Fibroblast of villous mesenchyme (primary cell): ENCODE measurements around the genes THRB, RARB and OXSM.

DNA sequence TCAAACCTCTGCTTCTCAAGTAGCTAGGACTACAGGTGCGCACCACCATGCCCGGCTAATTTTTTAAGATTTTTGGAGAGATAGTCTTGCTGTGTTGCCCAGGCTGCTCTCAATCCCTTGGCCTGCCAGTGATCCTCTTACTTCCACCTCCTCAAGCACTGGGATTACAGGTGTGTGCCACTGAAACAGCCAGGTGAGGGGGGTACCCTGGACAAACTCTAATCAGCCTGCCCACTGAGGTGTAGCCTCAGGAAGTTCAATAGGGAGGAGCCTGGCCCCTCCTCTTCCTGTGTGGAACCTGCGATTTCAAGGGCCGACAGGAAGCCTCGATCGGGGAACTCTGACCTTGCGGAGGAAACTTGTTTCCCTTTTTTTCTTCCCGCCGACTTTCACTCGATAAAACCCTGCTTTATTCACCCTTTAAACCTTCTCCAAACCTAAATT lies 208.5 kb downstream of the ZNF385D start:
- CAGE, long polyA plus RNA = no peak

DNA sequence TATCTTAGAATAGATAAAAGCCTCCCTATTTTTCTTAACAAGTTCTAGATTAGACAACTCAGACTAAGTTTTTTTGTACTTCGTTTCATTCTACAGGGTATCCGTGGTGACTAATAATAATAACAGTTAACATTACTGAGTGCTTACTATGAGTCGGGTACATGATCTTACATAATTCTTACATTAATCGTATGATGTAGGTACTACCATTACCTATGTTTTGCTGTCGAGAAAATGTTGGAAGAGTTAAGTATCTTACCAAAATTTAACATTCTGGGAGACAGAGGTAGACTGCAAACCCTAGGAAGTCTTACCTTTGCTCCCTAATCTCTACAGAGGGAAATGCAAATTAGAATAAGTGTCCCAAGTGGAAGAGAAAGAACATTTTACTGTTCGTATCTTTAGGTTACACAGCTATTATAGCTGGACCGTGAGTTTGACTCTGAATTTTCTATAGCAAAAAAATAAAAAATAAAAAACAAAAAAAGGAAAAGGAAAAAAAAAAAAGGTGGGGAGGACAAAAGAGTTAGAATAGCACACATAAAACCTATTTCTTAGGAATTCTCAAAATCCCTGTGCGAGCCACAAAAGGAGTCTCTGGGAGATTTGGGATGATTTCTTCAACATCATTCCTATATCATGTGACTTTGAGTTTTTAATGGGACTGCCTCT lies 60.9 kb downstream of the UBE2E2 start:
- CAGE, long polyA plus RNA = no peak

- CAGE, long polyA plus RNA = no peak
Measured at GRCh38 chr3:23309350-23309904, 106.3 kb downstream of the UBE2E2 start.

DNA sequence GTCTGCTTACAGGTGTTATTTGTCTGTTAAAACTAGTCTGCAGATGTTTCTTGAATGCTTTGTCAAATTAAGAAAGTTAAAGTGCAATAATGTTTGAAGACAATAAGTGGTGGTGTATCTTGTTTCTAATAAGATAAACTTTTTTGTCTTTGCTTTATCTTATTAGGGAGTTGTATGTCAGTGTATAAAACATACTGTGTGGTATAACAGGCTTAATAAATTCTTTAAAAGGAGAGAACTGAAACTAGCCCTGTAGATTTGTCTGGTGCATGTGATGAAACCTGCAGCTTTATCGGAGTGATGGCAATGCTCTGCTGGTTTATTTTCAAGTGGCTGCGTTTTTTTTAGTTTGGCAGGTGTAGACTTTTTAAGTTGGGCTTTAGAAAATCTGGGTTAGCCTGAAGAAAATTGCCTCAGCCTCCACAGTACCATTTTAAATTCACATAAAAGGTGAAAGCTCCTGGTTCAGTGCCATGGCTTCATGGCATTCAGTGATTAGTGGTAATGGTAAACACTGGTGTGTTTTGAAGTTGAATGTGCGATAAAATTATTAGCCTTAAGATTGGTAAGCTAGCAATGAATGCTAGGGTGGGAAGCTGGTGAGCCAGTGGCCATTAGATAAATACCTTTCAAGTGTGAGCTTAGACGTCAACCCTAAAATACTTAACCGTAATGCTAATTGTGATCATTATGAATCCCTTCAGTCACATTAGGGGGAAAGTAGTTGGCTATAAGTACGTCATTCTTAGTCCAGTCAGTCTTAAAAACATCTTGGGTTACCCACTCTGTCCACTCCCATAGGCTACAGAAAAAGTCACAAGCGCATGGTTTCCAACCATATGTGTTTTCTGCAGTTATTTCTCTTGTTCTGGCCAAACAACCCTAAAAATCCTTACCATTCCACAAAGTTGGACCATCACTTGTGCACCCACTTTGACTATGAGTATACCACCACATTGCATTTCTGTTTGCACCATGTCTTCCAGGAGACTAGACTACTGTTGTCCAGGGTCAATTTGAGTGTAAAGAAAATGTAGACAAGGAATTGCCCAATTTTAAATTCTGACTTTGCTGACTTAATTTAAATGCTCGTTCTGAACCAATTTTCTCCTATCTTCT lies 3.0 kb downstream of the RPL15 start:
- CAGE, long polyA plus RNA = no peak

DNA sequence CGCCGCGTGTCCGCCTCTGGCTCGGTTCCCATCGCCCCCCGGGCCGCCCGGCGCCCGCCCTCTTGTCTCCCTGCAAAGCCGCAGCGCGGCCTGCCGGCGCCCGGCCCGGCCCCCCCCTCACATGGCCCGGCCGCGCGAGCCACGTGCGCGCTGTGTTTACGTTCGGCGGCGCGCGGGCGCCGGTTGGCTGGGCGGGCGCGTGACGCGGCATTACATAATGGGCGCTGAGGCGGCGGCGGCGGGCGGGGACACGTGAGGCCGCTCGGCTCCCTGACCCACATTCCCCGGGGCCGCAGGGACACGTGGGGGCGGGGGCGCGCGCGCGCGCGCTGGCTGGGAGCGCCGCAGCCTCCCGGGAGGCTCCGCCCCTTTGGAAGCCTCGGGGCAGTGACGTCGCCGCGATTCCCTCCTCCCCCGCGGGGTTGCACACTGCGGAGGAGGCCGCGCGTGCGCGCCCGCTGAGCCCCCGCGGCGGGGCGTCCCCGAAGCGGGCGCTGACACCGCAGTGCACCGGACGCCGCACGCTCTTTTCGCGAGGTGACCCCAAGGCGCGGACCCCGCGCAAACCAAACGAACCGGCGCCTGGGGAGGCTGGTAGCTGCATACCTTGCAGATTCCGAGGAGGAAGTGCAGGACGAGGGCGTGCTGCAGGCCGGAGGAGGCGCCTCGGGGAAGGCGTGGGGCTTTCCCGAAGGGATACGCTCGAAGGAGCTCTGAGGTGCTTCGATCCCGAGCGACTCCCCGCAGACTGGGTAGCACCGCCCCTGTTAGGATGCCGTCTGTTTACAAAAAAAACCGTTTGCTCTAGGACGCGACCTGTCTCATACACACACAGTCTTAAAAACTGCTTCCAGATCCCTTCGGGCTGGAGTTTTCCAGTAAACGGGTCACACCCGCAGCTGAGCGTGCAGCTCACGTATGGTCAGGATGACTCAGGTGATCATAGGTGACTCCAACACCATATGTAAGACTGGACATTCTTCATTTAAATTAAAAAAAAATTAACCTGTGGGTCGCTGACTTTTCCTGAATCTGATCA lies 950 bp downstream of the NR1D2 start:
- CAGE, long polyA plus RNA = no peak

- CAGE, long polyA plus RNA = no peak
Measured at GRCh38 chr3:24019153-24019646, 74.1 kb downstream of the NR1D2 start.

GRCh38 chr3:24335903-24336319 lies 158.7 kb downstream of the THRB start:
- CAGE, long polyA plus RNA = no peak

GRCh38 chr3:24467139-24467520 lies 27.5 kb downstream of the THRB start:
- CAGE, long polyA plus RNA = no peak

DNA sequence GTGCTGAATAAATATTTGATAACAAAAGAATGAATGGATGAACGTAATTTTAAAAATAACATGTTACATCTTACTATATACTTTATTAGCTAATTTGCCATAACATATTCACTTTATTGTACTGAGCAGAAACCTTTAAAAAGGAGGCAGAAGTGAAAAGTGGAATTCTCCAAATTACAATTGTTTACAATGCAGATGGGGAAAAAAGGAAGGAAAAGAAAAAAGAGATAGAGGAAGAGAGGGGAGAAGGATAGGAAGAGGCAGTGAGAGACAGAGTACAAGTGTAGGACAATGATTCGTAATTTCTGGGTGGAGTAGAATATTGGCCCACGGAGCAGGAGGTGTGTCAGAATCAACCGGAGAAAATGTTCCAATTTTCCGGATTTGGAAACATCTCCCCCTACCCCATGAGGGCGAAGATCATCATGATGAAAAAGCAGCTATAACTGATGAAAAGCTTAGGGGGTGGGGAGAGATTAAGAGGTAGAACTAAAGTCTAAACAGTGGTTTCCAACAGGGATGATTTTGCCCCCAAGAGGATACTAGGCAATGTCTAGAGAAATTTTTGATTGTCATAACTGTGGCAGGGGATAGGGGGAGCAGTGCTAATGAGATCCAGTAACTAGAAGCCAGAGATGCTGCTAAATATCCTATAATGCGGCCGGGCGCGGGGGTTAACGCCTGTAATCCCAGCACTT lies 16.1 kb downstream of the THRB start:
- CAGE, long polyA plus RNA = no peak

DNA sequence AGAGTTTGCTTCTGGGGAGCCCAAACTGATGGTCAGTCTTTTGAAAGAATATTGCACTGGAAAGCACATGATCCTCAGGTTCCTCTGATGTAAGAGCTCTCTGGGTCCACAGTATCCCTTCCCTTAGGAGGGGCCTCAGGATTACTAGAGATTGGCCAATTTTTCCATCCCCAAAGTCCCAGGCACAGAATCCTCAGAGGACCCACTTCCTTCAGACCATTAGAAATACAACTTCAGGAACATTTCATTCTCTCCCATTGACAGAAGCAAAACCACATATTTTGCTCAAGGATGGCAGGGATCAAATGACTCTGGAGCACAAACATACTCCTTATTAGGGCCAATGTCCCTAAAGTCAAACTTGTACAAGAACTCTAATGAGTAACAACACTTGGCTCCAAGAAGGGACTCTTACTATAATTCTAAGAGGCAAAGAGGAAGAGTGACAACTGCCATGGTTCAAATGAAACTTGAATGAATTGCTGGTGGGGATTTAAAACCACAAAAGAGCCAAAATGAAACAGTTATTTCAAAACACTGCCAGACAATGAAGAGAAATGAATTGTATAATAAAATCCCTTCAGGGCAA lies 14.4 kb downstream of the THRB start:
- CAGE, long polyA plus RNA = no peak

GRCh38 chr3:24494560-24495370 lies at the start of gene THRB:
Gene THRB, minus strand, starts transcription at chr3:24494850.
- CAGE, long polyA plus RNA = no peak

- CAGE, long polyA plus RNA = no peak
Measured at GRCh38 chr3:24531014-24531369, 36.3 kb upstream of the THRB start.

- CAGE, long polyA plus RNA = no peak
Measured at GRCh38 chr3:25038764-25039408, 389.2 kb upstream of the RARB start.

- CAGE, long polyA plus RNA = no peak
Measured at GRCh38 chr3:25427731-25429042, at the start of gene RARB. Gene RARB, plus strand, starts transcription at chr3:25428263.

GRCh38 chr3:25568450-25568989 lies 96.2 kb downstream of the TOP2B start:
- CAGE, long polyA plus RNA = no peak

DNA sequence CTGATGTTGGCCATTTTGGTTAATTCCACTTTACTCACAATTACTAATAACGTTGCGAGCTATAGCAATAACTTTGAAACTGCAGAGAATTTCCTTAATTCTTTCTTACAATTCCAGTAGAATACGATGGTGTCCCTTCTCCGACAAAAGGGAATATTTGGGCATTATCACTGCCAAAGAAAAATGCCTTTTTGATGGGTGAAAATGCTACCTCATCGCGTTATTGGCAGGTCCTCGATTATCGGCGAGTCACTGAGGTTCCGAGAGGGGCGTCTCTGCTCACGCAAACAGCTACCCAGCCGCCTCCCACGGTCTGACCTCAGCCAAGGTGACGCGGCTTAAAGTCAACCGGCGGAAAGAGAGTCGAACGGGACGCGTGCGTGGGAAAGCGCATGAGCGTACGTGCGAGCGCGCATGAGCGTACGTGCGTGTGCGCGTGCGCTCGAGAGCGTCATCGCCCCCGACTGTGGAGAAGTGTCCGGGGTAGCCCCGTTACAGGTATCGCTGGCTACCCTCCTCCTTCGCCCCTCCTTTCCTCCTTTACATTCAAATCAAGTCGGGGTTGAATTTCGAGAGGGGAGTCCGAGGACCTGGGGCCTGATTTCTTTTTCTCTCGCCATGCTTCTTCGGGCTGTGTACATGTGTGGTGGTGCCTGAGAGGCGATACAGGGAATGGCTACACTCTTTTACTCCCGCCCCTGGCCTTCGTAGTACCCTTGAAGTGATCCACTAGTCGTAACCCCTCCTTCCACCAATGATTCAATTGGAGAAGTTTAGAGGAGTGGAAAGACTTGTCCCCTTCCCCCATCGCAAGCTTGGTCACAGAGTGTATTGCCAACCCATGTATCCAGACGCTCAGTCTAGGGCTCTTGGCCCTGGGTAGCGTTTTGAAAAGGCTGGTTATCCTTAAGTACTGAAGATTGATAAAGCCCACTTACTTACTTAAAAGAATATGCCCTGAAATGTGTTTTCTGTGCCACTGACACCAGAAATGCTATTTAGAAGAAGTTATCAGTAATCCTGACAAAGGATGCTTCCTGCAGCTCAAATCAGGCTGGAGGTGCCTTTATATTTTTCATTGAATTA lies at the start of gene OXSM:
Gene OXSM (plus strand): TSS at position 441 of the 1,086 bp plus-strand sequence.
- CAGE, long polyA plus RNA = no peak

DNA sequence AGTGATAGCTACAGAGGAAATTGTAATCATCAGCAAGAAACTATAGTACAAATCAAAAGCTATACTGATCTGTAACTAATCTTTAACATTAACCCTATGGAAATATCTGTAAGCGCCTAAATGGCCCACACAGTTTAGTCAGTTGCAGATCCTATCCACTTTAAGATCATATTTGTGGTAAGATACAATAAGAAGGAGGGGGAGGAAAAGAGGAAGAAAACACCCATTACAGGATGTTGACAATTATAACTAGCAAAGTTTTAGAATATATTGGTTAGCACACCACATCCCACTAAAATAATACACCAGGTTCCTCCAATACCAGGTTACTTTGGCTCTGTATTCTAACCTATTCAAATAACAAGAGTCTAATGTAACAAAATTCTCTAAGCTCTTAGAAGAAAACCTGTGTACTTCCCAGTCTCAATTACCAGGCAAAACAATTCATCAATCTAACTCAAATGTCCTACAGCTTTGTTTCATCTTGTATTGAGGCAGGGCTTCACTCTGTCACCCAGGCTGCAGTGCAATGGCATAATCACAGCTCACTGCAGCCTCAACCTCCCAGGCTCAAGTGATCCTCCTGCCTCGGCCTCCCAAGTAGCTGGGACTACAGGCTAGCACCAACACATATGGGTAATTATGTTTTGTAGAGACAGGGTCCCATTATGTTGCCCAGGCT lies 4.3 kb downstream of the SLC4A7 start:
- CAGE, long polyA plus RNA = no peak

GRCh38 chr3:27482866-27483676 lies 1.1 kb downstream of the SLC4A7 start:
- CAGE, long polyA plus RNA = no peak

GRCh38 chr3:27521365-27521821 lies 37.2 kb upstream of the SLC4A7 start:
- CAGE, long polyA plus RNA = no peak

DNA sequence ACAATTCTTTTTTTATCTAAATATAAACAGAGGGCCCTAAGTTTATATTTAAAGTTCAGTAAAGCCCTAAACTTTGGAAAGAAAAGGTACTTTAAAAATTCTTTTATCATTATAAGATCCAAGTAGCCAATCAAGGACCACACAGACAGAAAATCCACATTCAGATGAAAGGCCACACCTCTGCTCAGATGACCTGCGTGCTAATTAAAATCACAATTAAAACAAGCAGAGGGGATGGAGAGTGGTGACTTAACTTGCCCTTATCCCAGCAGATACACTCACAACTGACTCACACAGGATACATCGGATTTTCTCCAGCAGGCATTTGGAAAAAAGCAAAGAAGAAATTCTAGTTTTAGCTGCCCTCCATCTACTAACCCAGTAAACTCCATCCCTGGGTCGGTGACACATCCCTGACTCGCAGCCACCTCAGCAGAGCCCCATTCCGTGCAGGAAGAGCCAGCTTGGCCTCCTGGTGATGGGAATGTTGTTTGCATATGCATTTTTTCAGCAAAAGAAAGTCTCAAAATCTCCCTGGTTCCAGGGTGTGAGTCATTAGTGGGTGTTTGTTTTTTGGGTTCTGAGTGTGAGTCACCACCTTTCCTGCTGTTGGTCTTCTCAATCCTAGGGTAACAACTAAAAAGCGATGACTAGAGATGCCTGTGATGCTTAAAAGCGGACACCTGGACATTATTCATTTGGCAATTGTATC lies 49.6 kb upstream of the SLC4A7 start:
- CAGE, long polyA plus RNA = no peak